Neural progenitor cell (in vitro differentiated cells): ENCODE results near the genes HTR3B and RBM7.

GRCh38 chr11:112776694-112777132 is 184.5 kb upstream of the NCAM1 start:
- RAMPAGE, long total RNA = no peak

DNA sequence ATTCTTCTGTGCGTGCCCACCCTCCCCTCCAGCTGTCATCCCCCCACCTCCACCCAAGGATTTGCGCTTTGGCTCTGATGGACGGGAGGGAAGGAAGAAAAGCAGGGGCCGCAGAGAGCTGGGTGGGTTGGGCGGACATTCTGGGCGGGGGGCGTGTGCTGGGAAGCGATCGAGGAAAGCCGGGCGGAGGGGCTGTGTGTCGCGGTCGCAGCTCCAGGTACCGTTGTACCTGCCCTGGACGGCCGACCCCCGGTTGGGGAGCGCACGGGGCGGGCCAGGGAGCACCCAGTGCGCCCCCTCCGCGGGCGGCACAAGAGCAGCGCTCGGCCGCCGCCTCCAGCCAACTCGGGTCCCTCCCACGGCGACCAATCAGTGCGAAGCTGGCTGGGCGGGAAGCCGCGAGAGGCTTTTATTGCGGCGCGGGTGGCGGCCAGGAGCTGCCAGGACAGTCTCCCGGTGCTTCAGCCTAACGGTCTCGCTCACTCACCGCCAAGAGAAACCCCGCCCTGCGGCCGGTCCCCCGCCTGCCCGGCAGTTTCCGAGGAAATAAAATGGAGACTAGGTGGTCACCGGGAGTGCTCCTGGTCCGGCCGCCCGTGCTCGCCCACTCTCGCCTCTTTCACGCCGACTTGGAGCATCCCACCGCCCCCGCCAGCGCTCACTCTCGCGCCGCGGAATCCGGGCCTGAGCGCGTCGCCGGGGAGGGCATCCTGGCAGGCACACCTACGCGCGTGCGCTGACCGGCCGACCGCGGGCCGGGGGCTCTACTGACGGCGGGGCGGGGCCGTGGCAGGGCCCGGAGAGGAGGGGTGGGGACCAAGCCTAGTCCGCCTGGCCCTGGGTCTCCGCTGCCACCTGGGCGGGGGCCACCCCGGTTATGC is 1.7 kb downstream of the NCAM1 start:
- RAMPAGE, long total RNA = start-site peak on the minus strand centred at position 708 of the sequence, 70 bp wide, 50 and 48 reads in 2 replicates

- RAMPAGE, long total RNA = no peak
Observed at GRCh38 chr11:113091009-113091692, 129.9 kb downstream of the NCAM1 start.

- RAMPAGE, long total RNA = no peak
Observed at GRCh38 chr11:113109300-113109547, 148.0 kb downstream of the NCAM1 start.

DNA sequence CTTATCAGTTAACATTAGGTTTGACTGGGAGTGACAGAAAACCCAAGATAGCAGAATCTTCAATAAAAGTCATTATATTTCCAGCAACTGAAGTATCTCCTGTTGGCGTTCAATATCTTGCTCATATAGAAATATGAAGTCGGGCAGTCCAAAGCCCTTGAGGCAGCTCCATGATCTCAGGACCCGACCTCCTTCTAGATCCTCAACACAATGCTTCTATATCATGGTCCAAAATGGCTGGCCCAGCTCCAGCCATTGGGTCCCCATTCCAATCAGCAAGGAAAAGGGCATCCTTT is 4.7 kb upstream of the TTC12 start:
- RAMPAGE, long total RNA = no peak

DNA sequence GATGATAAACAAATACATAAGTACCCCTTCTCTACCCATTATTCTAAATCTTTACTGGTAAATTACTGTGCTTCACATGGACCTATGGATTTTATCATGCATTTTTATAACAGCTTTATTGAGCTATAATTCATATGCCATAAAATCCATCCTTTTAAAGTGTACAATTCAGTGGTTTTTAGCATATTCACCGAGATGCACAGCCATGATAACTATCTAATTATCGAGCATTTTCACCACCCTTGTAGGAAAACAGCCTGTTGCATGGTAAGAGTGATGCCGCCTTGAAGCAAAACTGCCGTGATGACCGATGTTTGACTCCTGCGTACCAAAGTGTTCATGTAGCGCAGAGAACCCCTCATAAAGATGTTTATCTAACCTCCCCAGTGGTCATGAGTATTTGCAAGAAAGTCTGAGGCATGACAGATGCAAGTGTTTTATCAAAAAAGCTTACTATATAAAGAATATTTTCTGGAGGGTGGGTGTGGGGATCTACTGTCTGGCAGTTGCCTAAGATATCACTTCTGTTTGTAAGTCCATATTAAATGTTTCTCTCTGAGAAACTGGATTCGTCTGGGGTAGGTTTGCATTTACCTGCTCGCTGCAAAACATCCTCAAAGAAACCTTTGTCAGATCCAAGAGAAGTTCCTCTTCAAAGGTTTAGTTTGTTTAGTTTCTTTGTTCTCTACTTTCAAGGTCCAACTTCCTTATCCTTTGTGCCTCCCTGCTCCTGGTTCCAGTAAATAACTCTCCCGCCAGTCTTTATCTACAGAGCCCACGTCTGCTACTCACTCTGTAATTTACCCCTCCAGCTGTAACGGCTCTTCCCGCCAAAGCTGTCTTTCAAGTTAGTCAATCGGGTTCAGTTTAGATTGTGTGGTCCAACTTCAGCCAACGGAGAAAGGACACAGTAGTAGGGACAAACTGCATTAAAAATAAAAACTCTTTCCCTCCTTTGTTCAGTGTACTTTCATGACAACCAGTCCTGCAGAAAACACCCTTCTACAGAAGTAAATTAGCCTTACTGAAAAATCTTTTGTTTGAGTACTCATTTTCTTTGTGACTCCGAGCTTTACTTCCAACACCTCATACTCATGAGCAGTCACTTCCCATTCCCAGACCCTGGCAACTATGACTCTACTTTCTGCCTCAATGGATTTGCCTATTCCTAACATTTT is 41.2 kb downstream of the TMPRSS5 start:
- RAMPAGE, long total RNA = no peak

DNA sequence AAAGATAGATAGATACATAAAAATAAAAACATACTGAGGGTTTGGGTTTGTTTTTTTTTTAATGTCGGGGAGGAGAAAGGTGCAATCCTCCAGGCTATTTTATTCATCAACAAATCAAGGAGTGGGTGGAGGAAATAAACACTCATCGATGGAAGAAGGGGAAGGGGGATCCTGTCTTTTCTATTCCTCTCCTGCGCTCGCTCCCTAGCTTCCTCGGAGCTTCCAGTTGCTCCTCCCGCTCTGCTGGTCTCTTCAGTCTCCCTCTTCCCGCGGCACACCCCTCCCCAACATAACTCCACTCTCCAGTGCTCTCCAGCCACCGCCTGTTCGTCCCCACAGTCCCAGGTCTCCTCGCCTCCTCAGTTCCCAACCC is 528 bp downstream of the ZW10 start:
- RAMPAGE, long total RNA = no peak

DNA sequence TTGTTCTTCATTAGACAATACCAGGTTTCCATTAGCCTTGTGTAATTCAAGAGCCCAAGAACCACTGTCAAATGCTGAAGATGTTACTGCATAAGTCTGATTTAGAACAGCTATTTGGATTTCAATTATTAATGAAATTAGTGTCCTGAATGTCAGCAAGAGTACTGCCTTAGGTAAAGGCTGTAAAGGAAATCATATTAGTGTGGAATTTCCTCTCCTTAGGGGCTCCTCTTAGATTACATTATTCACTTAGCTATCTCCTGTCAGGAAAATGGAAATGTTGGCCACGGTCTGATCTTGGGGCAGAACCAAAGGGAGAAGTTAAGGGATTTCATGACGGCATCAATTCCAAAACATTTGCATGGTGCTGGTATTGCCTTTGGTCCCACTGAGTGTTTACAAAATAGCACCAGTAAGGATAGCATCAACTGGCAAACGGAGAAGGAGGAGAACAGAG is at the start of gene HTR3B:
Gene HTR3B (plus strand): TSS at position 406 of the 457 bp plus-strand sequence.
- RAMPAGE, long total RNA = no peak

- RAMPAGE, long total RNA = no peak
Observed at GRCh38 chr11:114078203-114079210, 19.0 kb downstream of the ZBTB16 start.

GRCh38 chr11:114082704-114083657 is 23.5 kb downstream of the ZBTB16 start:
- RAMPAGE, long total RNA = no peak

- RAMPAGE, long total RNA = no peak
Observed at GRCh38 chr11:114085877-114086641, 26.5 kb downstream of the ZBTB16 start.

DNA sequence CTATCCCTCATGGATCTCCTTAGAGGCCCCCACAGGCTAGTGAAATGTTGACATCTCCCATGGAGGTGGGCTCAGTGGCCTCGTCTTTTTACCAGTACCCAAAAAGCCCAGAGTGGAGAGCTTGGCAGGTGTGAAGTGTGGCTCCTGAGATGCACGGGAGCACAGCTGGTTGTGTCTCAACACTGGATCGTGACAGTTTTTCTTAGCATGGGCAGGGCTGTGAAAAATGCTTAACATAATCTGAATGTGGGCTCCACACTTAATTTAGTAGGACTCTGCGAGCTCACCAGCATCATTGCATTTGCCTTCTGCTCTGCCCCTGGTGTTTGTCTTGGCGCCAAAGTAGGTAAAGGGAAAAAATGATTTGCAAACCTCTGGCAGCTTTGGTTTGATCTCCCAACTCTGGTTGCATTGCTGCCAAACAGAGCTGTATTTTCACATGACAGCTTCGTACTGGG is 74.4 kb downstream of the ZBTB16 start:
- RAMPAGE, long total RNA = no peak

- RAMPAGE, long total RNA = no peak
Observed at GRCh38 chr11:114182441-114182941, 113.7 kb upstream of the NNMT start.

- RAMPAGE, long total RNA = no peak
Observed at GRCh38 chr11:114190854-114191202, 105.4 kb upstream of the NNMT start.

DNA sequence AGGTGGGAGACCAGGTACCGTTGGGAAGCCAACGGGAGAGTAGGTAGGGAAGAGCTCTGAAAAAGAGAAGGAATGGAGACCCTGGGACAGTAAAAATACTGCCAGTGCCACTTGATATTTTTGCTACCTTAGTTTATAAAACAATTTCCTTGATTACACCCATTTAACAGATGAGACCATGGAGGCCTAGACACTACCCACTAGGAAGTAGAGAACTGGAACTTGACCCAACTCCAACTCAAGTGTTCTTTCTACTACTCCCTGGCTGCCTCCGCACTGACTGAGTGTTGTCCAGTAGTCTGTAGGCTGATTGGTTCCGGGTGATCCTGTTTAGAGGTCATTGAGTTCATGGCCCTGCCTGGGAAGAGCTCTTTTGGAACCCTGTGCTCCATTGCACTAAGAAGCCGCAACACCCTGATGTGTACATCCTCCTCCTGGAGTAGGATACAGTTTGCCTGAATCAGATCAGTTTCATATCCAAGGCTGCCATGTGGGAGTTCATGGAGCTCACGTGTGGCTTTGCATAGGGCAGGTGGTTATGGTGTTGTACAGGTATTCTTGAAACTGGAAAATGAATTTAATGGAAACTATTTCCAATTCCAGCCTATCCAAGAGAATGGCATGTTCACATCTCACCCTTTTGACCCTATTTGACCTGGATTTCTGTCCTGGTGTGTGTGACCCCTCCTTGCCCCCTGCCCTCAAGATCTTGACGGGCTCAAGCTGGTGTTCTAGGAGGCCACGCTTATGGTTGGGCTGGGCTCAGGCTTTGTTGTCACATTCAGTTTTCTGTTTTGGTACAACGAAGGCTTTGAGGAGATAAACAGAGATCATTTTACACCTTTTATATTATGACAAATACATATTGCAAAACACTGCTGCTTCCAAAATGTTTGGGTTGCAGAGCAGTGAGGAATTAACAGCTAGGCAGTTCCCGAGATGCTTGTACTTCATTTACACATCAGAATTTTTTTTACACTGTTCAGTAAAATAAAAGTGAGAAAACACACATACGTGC is 102.2 kb upstream of the NNMT start:
- RAMPAGE, long total RNA = no peak

- RAMPAGE, long total RNA = no peak
Observed at GRCh38 chr11:114219540-114220542, 76.4 kb upstream of the NNMT start.

DNA sequence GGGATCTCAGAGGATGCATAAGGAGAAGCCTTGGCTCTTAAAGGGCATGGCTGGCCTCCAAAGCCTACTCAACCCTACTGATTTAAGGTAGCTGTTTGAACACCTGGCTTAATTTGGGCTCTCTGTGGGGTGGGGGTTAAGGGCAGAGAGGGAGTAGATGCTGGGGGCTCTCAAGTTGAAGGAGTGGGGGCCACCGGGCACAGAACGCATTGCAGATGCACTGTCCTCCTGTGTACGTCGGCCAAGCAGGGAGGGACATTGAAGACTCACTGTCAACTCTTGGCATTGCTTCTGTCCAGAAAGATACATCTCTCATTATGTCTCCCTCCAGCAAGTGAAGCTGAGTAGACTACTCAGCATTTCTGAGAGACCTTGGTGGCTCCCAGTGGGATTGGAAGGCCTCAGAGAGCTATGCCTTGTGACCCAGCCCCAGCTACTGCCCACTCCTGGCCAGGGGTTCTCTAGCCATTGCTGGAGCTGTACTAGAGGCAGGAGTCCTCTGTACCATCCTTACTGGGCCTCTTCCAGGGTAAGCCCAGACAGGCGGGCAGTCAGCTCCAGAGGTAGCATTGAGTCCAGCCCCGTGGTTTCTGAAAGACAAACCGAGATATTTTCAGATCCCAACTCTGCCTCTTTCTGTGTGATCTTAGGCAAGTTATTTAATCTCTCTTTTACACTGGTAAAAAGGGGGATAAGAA is 56.8 kb upstream of the NNMT start:
- RAMPAGE, long total RNA = no peak

DNA sequence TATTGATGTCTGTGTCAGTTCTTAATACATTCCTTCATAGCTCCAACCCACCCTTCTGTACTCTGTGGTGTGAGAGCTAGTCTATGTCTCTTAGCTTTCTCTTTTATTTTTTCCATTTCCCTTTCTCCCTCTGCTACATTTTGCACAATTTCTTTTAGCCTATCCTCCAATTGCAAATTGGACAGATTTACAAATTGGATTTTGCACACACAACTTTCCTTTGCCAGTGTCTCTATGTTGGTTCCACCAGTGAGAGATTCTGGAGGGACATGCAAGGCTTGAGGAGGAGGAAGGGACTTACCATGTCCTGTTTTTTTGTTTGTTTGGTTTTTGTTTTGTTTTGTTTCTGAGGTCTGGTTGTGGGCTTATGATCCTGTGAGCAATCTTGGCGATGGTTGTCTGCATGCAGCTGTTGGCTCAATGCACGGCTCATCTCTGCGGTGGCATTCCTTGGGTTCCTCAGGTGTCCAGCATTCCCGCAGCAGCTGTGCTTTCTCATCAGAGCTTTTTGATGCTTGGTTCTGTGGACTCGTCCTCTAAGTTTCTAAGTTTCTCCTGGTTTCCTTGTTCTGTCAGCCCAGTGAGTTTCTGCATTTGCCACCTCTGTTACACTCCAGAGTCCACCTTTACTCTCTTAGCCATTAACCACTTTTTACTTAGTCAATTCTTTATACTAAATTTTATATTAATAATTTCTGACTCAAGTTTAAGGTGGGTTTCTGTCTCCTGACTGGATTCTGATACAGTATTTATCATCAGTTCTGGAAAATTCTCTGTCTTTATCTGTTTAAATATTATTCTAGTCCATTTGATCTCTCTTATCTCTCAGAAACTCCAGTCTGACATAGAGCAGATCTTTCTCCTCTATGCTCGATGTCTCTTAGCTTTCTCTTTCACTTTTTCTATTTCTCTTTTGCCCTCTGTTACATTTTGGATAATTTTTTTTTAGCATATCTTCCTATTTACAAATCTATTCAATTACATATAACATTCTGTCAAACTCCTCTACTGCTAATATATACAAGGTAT is 4.7 kb upstream of the NNMT start:
- RAMPAGE, long total RNA = no peak

DNA sequence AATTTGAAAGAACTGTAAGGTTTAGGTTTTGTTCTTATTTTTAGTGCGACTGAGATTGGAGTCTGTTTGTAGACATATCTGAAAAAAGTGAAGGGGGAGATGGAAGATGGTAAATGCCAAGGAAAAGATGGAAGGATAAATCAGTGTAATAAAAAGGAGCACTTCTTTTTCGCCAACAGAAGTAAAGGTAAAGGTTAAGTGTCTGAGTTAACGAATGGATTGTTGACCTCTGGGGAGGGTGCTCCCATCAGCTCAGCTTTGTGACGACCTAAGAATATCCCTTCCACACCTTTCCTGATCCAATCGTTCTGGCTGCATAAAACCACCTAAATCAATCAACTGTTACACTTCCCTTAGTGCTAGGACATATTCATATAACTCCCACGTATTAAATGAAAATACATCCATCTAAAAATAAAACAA is 843 bp downstream of the C11orf71 start:
- RAMPAGE, long total RNA = no peak

DNA sequence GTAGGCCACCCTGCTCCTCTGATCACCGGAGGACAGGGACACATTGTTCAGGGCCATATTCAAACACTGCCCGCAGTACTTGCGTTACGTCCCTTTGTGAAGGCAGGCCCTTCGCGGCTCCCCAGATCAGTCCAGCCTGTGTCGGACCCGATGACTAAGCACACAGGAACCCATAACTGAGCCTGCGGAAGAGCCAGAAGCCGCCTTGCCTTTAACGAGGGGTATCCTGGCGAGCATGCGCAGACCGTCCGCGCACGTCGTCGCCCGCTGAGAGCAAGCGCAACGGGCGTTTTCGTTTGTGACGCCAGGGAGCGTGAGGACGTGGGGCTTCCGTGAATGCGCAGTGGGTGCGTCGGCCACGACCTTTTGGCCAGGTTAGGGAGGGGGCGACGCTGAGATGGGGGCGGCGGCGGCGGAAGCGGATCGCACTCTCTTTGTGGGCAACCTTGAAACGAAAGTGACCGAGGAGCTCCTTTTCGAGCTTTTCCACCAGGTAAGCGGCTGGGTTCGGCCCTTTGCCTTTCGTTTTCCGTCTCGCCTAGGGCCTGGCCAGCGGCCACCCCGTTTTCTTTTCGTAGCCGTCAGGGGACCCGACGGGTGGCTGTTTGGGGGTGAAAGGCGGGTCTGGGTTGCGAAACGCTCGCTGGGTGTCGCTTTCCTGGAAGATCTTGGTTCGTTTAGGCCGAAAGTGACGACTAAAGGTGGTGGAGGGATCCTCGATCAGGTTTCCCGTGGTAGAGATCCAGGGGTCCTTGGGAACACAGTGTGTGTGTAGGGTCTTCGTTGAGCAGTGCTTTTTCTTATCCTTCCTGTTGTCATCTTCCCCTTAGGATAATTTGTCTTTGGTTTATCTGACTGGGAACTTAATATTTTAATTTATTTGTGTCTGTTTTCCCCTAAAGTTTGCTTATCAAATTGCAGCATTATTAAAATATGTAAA is at the start of gene RBM7:
Gene RBM7 (plus strand): TSS at position 392 of the 940 bp plus-strand sequence.
- RAMPAGE, long total RNA = start-site peak on the minus strand centred at position 213 of the sequence, 58 bp wide, 29 and 93 reads in 2 replicates; start-site peak on the plus strand centred at position 403 of the sequence, 61 bp wide, 146 and 404 reads in 2 replicates